ENCODE measurements around a stretch of chr1.

GRCh38 chr1:236900584-236901505, 103.4 kb downstream of the MT1HL1 start:
- PRO-cap, result no peak

DNA sequence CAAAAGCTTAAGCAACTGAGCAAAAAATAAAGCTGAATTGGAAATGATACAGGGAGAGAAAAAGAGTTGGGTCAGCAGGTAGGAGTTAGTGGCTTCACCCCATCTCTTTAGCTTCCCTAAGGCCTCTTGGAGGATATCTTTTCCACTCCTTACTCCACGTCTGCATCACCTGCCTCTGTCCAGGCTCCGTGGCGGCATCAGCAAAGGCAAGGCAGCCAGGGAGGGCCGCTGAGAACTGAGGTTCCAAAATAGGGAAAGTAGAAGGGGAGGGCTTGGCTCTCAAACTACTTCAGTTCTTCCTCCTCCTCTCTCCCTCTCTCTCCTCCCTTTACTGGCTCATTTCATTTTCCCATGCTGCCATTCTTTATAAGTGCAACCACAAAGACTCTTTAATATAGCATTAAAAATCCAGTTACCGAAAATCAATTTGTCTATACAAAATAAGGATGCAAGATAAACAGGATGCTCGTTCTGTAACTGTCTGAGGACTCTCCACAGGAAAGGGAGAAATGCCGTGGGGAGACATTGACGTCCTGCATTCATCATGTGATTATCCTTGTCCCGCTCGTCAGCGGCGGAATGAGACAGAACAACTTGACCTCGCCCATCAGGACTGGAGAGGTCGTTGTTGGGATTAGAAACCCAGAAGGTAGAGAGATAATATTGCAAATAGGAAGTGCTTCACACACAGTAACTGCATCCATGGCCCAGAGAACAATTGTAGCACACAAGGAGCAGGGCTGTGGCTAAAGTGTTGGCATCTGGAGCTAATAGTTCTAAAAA, 3.1 kb upstream of the MT1HL1 start:
- PRO-cap, result no peak

DNA sequence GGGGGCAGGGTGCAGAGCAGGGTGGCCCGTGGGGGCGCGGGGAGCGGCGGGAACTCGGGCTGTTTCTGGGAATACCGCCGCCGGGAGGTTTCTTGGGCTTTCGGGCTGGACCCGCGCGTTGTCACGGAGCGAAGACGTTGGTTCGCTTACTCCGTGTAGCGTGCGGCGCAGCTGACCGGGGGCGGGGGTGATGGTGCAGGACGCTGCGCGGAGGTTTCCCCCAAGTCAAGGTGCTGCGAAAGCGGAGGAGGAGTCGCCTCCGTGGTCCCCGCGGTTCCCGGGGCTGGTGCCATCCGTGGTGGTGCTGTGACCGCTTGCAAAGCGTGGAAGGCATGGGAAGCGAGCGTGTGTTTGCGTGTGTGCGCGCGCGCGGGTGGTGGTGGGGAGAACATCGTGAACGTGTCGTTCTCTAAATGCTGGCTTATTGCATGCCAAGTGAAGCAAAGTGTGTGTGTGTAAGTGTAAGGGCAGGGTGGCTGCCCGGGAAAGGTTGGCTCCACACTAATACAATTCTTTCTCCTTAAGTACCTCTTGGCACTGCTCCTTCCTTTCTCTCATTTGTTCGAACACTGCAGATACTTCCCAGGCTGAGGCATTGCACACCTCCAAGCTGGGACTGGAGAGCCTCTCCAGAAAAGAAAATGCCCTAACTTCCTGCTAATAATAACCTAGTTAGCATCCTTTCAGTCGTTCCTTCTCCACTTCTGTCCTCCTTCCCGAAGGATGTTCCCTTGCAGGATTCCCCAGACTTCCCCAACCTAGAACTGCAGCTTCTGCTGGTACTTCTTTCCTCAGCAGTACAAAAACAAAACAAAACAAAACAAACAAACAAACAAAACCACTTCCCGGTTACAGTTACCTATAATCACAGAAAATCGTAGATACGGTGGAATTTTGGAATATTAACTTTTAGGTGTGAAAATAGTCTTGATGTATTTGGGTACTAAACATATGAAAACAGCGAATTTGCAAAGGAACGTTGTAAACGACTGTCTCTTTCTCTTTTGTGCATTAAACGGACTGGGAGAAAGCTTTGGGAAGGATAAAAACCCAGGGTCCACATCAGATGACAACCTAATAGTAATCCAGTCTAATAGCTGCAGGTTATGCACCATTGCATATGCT, 1.3 kb downstream of the RYR2 start:
- PRO-cap, result no peak

GRCh38 chr1:237868718-237869204, 22.0 kb downstream of the ZP4 start:
- PRO-cap, result no peak

DNA sequence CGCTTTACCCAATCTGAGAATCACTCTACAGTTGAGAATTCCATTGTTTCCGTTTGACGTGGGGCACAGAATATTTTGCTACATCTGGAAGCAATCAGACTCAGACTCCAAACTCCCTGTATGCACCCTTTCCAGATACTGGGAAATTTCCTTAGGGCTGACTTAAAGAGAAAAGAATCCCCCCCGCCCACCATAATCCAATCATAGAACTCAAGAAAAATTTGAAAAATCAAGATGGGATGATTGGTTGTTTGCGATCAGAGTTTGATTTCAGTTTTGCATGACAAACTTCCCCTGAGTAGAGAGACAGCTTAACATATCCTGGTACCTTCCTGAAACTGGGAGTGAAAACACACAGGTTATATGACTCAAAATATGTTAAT, 699.4 kb upstream of the ZP4 start:
- PRO-cap, result no peak

DNA sequence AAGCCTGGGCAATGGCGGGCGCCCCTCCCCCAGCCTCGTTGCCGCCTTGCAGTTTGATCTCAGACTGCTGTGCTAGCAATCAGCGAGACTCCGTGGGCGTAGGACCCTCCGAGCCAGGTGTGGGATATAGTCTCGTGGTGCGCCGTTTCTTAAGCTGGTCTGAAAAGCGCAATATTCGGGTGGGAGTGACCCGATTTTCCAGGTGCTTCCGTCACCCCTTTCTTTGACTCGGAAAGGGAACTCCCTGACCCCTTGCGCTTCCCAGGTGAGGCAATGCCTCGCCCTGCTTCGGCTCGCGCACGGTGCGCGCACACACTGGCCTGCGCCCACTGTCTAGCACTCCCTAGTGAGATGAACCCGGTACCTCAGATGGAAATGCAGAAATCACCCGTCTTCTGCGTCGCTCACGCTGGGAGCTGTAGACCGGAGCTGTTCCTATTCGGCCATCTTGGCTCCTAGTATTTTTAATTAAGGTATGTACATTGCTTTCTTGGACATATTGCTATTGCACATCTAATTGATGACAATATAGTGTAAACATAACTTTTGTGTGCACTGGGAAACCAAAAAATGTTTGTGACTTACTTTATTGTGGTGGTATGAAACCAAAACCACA, 242.8 kb downstream of the CHRM3 start:
- PRO-cap, result no peak

DNA sequence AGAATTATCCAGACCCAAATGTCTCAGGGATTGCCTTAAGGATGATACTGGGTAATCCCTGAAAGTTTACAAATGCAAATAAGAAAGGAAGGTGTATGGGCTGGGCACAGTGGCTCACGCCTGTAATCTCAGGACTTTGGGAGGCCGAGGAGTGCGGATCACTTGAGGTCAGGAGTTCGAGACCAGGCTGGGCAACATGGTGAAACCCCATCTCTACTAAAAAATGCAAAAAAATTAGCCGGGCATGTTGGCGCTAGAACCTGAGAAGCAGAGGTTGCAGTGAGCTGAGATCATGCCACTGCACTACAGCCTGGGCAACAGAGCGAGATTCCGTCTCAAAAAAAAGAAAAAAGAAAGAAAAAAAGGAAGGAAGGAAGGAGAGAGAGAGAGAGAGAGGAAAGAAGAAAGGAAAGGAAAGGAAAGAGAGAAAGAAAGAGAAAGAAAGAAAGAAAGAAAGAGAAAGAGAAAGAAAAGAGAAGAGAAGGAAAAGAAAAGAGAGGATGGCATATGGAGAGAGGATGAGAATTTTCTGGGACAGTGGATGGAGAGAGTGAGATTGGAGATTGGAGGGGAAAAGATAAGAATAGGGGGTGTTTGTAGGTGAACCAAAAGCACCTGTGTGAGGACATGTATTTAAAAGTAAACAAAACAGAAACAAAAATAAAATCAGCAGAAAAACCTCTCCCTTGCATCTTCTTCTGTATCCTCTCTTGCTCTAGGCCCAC, 298.1 kb downstream of the CHRM3 start:
- PRO-cap, result no peak

- PRO-cap, result no peak
Observed at GRCh38 chr1:239714326-239715160, 328.2 kb downstream of the CHRM3 start.

- PRO-cap, result no peak
Observed at GRCh38 chr1:239997273-239997751, 94.4 kb upstream of the FMN2 start.

GRCh38 chr1:240122822-240123299, 31.2 kb downstream of the FMN2 start:
- PRO-cap, result no peak

DNA sequence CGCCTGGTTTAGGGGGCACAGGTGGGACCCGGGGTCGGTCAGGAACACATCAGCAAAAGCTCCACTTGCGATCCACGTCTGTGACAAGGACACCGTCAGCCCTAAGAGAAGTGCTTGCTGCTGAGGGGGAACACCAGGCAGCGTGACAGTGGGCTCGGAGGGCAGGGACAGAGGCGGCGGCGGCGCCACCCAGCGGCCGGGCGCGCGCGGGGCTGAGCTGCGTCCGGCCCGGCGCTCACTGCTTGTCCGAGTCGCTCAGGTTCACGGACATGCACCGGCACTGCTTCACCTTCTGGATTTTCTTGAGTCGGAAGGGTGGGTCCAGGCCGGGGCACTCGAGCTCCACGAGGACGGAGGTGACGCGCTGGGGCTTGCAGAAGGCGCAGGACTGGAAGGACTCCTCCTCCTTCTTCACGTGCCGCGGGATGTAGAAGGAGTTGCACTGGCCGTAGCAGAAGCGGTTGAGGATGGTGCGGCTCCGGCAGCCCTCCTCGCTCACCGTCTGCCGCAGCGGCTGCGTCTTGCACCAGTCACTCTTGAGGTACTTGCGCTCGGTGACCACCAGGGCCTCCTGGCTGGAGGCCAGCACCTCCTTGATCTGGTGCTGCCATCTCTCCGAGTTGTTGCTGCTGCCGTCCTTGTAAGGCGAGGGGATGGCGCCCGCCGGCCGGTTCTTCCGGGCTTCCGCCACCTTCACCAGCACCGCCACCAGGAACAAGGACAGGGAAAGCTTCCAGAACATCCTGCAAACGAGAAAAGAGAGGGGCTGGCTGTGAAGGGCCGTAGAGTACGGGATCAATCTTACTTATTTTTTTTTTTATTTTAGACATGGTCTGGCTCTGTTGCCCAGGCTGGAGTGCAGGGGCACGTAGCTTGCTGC, 119.0 kb downstream of the GREM2 start:
- PRO-cap, result no peak

DNA sequence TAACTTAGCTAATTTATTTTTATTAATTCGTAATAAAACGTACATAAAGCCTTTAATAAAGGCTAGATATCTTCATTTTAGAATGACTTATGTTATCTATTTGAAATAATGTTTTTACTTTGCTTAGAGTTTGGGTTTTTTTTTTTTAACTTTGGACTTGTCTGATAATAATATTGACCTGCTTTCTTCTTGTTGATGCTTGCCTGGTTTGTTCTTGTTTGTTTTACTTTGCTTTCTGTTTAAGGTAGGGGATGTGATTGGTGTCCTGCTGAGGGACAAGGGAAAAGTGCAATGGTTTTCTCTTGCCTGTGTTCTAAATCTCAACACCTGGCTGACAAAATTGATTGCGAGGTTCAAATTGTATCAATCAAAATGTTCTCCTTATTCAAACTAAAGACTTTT, 2.1 kb upstream of the FH start:
- PRO-cap, result no peak

DNA sequence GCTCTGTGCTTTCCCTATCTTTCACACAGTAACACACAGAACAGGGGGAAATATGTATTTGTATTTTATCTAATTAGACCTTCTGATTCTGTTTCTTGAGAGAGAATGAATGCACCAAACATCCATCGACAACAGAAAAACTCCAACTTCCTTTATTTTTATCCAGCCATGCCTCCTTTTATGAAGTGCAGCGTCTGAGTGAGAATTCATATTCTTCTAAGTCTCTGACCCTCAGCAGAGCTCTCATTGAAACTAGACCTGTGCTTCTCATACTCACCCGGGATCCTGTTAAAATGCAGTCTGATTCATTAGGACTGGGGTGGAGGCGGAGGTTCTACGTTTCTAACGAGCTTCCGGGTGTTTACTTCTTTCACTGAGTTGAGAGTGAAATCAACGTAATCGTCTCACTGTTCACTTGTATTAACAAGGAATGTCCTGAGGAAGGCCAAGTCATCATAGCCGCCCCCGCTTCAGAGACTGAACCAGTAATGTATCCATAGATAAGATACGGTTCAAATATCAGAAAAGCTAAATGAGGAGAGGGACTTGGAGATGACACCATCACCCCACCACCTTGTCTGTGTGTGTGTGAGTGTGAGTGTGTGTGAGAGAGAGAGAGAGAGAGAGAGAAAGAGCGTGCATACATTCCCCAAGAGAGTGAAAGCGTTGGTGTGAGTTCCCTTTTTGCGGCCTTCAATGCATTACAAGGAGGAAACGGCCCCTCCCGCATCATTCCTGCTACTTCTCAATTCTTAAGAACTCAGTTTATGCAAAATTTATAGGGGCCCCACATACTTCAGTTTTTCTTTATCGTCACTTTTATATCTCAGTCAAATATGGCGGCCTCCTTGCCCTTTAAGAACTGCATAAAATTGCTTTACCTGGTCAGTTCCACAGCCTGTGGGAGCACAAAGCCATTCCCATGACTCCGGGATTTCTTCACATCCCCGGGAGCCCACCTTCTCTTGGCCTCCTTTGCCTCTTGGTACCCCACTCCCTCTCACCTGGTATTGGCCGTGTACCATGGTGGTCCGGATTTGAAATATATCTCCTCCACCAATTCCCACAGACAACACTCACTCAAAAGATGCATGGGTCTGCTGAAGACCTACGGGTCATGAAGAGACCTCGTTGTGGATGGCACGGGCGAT, 19.8 kb downstream of the KMO start:
- PRO-cap, result no peak

GRCh38 chr1:241623368-241623831, 16.8 kb downstream of the CHML start:
- PRO-cap, result no peak

- PRO-cap, result no peak
Observed at GRCh38 chr1:241634957-241635879, 5.0 kb downstream of the CHML start.

DNA sequence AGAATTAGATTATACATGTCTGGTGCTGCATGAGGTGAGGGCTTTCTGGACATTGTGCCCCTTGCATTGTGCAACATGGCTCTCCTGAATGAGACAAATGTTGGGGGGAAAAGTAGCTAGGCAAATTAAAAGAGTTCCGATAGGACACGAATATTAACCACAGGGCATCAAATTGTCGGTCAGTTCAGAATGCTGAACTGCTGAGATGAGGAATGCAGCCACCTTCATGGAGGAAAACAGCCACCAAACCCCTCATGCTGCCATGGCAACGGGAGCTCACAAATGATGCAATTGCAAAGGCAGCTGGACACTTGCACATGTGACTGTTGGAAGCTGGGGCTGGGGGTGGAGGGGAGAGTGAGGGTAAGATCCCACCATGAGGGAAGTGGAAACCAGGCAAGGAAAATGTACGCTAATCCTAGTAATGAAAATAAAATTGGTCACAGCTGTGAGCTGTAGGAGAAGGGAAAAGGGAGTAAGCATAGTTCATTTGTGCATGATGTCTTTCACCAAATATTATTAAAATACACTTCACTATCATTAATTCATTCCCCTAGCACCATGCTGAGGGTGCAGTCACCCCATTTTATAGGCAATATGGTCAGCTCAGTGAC, 15.1 kb downstream of the BECN2 start:
- PRO-cap, result no peak

DNA sequence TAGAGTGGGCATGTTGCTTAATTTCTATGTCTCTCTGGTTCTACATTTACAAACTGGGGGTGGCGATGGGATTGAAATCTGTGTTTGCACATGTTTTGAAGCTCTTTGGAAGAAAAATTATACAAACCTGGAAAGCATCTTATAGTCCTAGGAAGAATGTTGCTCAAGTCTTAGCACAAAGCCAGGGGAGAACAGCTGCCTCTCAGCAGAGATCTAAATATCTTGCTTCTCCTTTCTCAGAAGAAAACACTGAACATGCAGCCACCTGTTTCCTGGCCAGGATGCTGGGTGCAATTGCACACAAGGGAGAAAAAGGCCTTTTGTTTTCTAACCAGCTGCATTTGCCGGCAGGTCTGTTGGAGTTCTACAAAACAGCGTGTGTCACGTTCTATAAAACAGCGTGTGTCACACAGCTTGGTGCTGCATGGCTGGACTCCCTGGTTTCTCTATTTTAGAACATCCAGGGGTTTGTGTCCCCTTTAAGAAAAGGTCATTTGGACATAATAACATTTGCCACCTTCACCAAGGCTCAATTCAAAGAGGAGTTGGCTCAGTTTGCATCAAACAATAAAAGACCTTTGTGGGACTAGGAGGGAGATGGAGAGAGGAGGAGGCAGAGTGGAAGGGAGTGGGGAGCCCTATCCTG, 259.6 kb upstream of the PLD5 start:
- PRO-cap, result no peak

DNA sequence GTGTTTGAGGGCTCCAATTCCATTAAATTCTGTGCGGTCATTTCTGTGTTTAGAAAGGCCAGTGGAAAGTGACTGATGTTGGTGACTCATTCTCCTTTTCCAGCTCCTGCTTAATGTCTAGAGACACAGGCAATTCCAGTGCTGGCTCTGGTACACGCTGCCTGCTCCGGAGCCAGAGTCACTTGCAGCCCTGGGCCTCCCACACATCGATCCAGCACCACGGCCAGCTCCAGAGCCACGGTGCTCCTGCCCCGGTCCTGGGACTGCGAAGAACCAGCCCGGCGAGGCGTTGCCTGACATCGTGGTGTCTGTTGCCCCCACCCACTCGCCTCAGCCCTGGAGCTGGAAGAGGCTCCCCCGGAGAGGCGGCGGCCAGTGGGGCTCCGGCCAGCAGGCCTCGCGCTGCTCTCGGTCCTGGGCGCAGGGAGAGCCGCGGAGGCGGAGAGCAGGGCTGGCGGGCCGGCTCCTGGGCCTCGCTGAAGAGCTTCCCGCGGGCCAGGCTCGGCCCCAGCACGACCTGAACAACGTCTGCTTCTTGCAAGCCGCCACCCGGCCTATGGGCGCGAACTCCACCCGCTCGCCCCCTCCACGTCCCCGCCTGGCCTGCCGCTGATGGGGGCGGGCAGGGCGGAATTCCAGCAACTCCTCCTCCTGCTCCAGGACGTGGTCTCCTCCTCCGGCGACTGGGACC, 364.8 kb downstream of the CEP170 start:
- PRO-cap, result no peak

GRCh38 chr1:243397358-243398613, 141.9 kb downstream of the SDCCAG8 start:
- PRO-cap, result no peak

DNA sequence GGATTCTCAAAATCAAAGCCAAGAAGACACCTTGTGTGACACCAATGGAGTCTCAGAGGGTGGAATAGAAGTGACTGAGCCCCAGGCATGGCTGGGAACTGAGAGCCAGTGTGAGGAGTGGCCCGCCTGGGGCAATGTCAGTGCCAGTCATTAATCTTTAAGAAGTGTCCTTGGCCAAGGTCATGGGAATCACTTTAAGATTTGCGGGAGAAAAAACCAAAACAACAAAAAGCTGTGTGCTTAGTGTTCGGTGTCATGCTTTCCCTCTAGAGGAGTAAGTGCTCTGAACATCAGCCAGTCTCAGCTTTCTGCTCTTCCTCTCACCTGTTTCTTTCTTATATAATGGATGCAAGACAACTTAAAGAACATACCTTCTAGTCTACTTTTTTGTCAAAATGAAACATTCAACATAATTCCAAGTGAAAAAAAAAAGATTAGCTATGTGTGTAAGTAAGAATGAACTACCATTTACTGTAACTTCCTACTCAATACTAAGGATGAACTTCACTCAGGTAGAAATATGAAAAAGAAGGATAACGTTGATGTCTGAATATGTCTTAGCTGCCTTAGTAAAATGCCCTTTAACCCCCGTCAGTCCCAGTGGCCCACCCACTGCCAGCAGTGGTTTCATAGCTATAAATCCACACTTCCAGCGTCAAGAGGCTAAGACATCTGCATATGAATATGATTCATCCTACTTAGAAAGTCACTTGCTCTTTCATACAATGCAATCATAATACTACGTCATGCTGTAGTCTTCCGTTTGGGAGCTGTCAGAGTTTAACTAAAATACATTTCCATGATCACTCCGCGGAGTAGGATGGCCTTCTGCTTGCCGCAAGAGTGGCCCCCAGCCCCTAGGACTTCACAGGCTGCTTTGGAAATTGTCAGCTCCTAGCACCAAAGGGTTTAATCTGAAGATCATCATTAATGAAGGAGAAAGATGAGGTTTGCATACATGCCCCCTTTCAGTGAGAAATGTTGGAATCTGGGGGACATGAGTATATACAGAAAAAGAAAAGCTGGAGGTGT, 247.2 kb downstream of the SDCCAG8 start:
- PRO-cap, result no peak